Metastatic Liver Carcinoma in the Adrenal Gland (tissue), 2 donors: ENCODE data around the genes ACTR3C, ZNF775, GIMAP7, GIMAP4 and GIMAP5.

GRCh38 chr7:149774816-149775171, 1.4 kb upstream of the ZNF467 start:
- PRO-cap, 2 experiments: no peak in any of the 2 experiments

DNA sequence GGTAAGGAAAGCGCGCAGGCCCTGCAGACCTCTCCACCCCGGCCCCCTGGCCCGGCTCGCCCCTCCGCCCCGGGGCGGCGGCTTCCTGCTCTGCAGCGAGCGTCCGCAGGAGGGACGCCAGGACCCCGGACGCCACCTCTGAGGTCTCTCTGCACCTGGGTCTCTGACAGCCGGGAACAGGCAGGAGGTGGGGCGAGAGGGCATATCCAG, 305 bp downstream of the ATP6V0E2 start:
- PRO-cap, 2 experiments: no peak in any of the 2 experiments

- PRO-cap, 2 experiments: no peak in any of the 2 experiments
Observed at GRCh38 chr7:150312845-150313647, 10.1 kb upstream of the LRRC61 start.

- PRO-cap, 2 experiments: peak in 2 of 2 experiments; most common plus-strand start chr7:150323207 (in 2); most common minus-strand start chr7:150323183 (in 2)
Observed at GRCh38 chr7:150322988-150324029, at the start of gene ACTR3C. Gene ACTR3C, minus strand, starts transcription at chr7:150323545.

DNA sequence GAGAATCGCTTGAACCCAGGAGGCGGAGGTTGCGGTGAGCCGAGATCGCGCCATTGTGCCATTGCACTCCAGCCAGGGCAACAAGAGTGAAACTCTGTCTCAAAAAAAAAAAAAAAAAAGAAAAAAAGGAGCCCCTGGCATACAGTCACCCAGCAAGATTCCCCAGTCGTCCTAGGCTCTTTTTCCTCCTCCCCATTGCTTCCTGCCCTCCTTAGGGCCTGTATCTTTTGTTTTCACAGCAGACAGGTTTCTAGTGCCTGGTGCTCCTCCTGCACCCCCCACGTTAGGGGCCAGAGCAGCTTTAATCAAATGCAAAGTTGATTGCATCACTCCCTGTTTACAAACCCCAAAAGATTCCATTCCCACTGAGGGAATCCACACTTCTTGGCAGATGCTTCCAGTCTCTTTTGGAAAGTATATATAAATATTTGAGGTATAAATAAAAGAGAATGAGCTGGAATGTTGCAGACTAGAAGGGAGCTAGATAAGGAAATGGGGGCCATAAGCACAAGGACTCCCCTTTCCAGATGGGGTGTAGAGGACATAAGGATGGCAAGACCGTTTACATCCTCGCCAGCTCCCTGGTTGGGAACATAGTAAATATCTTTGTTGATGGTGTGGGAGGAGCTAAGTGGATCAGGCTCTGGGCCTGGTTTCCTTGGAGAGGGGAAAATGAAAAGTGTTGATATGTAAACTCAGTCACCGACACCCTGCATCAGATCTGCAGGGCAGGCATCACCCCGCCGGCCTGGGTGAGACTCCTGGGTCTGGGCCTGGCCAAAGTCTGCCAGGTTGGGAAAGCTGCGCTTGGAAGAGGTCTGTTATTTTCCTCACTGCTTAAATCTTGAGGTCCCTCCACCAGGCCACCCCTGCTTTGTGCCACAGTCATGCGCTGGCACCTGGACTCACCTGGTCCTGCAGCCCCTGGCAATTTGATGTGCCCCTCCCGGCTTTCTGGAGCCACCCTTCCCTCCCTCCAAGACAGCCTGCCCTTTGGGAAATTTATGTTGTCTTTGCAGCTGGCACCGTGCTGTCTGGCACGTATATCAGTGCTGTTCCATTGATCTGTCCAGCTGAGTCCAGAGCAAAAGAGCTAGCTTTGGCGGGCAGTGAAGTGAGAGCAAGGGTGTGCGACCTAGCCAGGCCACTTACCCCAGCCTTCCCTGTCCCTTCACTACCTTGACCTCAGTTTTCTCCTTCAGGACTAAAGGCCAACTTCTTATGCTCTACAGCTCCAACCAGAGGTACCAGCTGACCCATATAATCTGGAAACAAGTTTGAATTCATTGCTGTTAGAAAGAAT, 6.0 kb downstream of the RARRES2 start:
- PRO-cap, 2 experiments: no peak in any of the 2 experiments

GRCh38 chr7:150379202-150379741, at the start of gene ZNF775:
Gene ZNF775, plus strand, starts transcription at chr7:150379330.
- PRO-cap, 2 experiments: peak in 2 of 2 experiments; most common plus-strand start chr7:150379490 (in 2)

DNA sequence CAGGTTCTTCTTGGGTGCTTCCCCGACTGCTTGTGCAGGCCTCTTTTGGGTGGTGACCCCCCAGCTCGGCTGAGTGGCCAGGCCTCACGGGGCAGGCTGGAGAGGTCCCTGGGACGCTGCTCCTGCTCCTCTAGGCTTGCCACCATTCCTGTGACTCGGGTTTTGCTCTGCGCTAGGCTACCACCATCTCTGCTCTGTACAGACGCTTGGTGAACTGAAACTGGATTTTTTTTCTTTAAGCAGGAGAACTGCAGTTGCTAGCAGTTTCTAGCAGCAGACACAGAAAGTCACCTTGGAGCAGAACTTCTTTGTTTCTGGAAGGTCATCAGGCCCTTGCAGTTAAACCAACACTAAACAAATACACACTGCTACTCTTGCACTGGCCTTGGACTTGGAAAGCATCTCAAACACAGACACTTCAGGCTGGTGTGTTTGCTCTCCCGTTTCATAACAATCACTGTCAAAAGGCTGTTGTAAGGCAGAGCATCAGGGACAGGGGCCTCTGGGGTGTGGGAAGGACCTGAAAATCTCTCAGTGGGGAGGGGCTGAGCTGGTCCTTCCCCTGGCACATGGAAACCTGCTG, 9.8 kb downstream of the ENSG00000284691 start:
- PRO-cap, 2 experiments: peak in 2 of 2 experiments; most common plus-strand start position 460 of the sequence (in 1); most common minus-strand start position 459 of the sequence (in 2)

GRCh38 chr7:150514716-150515561, at the start of gene GIMAP7:
Gene GIMAP7, plus strand, starts transcription at chr7:150514872.
- PRO-cap, 2 experiments: peak in 2 of 2 experiments; most common plus-strand start chr7:150514948 (in 1); most common minus-strand start chr7:150514835 (in 2)

DNA sequence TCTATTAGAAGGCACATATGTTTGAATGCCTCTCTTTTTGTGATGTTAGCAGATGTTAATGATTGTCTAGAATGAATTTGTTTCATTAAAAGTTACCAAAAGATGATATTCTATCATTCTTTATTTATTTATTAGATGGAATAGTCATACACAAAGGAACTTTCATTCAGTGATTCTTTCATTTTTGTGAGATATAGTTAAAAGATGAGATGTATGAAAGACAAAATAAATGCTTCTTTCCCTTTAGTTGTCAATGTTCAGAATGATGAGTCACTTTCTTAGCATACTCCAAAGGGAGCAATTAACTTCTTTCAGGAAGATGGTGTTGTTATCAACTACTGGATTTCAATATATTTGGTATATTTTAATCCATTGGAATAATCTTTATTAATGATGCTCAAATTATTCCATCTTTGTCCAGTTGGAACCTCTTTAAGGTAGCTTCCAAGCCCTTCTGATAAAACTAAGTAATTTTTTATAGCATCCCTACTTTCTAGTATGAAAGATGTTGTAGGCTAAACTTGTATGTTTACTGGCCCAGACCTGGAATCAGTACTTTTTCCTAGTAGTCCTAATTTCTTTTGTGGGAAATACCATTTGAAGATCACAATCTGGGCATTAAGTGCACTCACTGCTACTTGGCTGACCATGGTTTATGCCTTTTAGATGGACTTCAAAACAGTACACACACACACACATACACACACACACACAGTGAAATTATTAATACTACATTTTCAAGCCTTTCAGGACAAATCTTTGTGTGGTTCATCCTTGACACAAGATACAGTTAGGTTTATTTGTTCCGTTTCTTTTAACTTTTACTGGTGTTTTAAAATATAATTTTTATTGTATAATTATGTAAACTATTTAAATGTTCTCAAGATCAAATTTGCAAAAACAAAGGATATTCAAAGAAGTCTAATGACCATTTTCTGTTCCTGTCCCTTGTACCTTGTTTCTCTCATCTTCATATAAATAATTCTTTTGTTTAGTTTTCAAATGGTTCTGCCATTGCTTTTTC, 2.5 kb downstream of the GIMAP7 start:
- PRO-cap, 2 experiments: no peak in any of the 2 experiments

DNA sequence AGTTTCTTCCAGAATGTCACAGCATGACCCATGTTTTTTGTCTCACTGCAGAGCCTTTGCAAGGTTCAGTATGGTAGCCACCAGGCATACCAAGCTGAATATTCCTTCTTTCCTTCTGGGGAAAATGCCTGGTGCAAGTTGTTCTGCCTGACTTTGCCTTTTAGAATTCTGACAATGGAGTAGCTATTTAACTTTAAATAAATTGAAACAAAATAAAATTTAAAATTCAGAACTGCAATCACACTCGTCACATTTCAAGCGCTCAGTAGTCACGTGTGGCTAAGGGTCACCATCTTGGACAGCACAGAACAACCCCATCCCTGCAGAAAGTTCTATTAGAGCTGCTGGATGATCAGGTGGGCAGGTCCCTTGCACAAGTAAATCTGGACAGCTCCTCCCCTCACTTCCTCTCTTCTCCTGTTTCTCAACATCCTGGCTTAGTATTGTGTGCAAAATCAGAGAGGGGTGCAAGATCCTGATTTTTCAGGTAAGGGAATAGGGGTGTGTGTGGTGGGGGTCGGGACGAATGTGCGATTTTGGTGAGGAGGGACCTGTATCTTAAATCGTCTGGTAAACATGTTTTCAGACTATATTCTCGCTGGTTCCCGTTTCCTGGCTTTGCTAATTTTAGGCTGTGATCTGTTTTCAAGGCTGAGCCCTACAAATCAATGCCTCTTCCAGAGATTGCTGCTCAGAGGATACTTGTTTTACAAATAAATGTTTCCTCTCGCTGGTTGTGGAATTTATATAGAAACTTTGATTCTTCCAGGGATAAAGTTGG, at the start of gene GIMAP4:
Gene GIMAP4 (plus strand): TSS at position 440 of the 781 bp plus-strand sequence.
- PRO-cap, 2 experiments: peak in 2 of 2 experiments; most common plus-strand start position 443 of the sequence (in 2)

DNA sequence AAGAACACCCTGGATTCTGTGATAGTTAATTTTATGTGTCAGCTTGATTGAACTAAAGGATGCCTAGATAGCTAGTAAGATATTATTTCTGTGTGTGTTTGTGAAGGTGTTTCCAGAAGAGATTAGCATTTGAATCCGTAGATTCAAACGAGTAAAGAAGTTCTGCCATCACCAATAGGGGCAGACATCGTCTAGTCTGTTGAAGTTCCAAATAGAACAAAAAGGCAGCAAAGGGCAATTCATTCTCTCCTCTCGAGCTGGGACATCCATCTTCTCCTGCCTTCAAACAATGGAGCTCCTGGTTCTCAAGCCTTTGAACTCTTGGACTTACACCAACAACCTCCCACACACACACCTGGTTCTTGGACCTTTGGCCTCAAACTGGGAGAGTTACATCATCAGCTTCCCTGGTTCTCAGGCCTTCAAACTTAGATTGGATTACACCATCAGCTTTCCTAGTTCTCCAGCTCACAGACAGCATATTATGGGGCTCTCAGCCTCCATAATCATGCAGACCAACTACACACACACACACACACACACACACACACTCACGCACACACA, 9.9 kb upstream of the GIMAP5 start:
- PRO-cap, 2 experiments: no peak in any of the 2 experiments

DNA sequence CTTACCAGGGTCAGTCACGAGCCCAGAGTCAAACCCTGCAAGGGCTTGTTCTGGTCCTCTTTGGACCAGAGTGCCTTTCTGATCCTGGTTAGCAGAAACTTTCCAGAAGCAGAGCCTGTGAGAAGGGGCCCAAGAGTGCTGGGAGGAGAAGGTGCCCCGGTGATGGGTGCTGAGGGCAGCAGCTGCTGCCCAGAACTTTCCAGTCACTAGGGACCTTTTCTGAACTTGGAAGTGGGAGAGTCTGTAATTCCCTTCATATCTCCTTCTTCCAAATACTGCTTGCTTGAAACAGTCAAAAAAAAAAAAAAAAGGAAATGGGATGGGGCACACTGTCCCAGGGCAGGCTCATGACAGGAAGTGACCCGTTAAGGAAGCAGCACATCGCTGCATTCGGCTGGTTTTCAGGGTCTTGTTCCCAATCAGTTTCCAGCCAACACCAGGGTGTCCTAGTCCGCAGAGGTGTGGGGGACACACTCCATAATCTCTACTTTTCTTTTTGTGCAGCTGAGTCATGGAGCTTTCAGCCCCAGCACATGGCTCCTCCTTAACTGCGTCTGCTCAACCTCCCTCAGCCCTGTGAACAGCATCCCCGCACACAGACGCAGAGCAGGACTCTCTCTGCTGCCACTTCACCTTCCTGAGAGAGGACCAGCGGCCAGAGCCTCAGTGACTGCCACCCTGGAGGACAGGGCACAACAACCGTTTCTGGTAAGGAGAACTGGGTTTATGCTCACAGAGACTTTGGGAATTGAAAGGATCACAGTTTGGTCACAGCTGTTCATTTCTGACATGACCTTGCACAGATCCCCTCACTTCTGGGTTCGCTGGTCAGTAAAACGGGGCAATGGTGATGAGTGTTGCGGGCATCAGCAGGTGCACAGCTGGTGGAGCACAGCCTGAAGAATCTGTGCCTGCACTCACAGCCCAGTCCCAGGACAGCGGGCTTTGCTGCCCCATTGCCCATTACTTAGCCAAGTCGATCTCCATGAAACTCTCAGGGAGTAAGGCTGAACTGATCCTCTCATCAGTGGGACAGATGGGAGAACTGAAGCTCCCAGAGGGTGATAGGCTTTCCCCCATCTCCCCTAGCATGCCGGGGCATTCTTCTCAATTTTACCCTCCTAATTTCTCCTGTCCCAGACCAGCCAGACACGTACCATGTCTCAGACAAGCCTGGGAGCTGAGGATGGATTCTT, at the start of gene GIMAP5:
Gene GIMAP5 (plus strand): TSS at position 418 of the 1,196 bp plus-strand sequence.
- PRO-cap, 2 experiments: peak in 2 of 2 experiments; most common plus-strand start position 429 of the sequence (in 1); most common minus-strand start position 270 of the sequence (in 1)

DNA sequence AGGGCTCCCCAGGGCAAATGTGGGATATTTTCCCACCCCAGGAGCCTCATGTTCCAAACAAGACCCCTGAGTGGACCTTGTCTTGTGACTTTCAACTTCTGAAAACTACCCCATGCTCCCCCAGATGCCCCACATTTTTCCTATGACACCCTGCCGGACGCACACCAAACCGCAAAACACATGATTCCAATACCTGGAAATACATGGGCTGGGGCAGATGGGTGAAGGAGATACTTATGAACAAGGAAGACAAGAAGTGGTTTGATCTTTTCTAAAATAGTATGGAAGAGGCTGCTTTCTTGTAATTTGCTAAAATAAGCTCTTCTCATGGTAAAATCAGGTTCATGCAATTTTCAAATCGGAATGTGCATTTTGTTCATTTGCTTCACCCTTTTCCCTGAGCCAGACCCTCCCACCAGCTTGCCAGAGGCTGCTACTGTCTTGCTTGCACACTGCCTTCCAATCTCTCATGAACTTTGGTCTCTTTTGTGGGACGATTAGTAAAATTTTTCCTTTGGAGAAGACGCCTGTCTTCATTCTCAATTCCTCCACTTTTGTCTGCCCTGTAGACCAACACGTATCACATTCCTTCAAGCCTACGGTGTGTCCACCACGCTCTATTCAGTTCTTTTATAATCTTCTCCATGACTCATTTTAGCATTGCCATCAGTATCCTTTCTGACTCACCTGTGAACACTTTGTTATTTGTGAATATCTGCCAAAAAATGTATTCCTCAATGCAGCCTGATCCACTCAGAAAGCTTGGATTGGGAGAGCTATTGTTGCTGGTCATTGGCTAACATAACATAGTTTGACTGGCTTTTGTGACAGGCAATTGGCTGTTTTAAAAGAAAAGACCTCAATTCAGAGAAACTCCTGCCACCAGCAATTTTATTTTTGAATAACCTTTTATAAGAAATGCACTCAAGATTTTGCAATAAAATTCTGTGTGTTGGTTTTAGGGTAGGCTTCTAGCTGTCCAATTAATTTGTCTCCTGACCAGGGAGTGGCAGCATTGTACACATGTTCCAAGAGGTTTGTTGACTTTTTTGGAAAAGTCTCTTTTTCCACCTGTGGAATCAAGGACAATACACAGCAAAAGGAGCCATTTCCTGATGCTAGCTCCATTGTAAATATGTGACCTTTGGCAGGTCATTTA, 1.4 kb downstream of the GIMAP5 start:
- PRO-cap, 2 experiments: peak in 1 of 2 experiments; most common plus-strand start position 730 of the sequence (in 1); most common minus-strand start position 605 of the sequence (in 1)

GRCh38 chr7:150739908-150740478, 2.8 kb downstream of the GIMAP5 start:
- PRO-cap, 2 experiments: peak in 1 of 2 experiments; most common plus-strand start chr7:150740175 (in 1)

- PRO-cap, 2 experiments: no peak in any of the 2 experiments
Observed at GRCh38 chr7:150743472-150744043, 6.3 kb downstream of the GIMAP5 start.

GRCh38 chr7:150745086-150745981, 8.1 kb downstream of the GIMAP5 start:
- PRO-cap, 2 experiments: no peak in any of the 2 experiments

GRCh38 chr7:150754222-150754692, 17.0 kb downstream of the GIMAP5 start:
- PRO-cap, 2 experiments: no peak in any of the 2 experiments

- PRO-cap, 2 experiments: no peak in any of the 2 experiments
Observed at GRCh38 chr7:150778794-150779156, 21.4 kb downstream of the TMEM176B start.

GRCh38 chr7:150793684-150794330, 6.4 kb downstream of the TMEM176B start:
- PRO-cap, 2 experiments: no peak in any of the 2 experiments

DNA sequence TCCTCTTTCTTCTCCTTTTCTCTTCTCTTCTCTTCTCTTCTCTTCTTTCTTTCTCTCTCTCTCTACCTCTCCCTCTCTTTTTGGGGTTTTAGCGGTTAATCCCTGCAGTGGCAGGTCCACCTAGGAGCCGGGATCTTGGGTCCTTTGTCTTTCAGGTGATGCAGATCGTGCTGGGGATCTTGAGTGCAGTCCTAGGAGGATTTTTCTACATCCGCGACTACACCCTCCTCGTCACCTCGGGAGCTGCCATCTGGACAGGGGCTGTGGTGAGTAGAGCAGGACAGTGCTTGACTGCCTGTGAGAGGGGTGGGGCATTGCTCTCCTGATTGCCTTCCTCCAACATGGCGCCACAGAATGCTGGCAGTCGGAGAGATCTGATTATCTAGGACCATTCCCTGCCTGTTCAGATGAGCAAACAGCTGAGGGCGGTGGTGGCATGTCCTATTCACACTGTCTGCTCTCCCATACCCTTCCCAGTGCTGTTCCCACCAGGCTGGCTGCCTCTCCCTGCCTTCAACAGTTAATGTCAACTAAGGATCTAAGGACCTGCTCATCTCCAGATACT, 1.6 kb downstream of the TMEM176A start:
- PRO-cap, 2 experiments: peak in 1 of 2 experiments; most common plus-strand start position 352 of the sequence (in 1); most common minus-strand start position 252 of the sequence (in 1)